Vein endothelial cell (primary cell): ENCODE data around the gene JAKMIP2.

- CAGE, long polyA plus RNA = no peak
Measured at GRCh38 chr5:143105443-143105967, 298.0 kb downstream of the NR3C1 start.

GRCh38 chr5:143150171-143150746, 253.2 kb downstream of the NR3C1 start:
- CAGE, long polyA plus RNA = no peak

DNA sequence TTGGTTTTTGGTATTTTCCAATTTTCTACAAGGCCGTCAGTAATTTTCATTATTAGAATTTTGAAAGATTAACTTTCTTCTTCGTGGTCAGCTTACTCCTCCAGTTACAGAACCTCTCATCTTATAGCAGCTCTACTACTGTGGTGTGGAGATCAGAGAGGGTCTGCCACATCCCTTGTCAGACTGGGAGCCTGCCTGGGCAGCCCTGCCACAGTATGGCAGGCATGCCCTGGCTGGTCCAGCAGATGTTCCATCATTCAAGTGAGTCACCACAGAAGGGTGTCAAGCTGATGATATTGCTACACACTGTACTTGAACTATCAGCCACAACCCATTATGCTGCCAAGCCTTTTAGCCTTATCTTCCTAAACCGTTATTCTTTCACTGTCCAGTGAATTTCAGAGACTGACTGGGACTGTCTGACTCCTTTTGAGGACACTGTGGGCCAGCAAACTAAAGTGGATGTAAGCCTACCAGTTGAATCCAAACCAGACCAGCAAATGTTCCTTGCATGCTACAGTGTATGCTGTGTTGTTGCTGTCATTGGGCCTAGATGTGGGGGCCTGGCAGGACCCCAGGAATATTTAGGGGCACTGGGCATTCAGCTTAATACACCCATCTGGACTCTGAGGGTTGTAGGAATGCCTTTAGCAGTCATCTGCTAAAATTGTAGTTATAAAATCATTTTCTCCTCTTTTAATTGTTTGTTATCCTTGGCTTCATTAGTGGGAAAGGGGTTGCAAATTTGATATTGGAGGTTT, 202.6 kb downstream of the NR3C1 start:
- CAGE, long polyA plus RNA = no peak

DNA sequence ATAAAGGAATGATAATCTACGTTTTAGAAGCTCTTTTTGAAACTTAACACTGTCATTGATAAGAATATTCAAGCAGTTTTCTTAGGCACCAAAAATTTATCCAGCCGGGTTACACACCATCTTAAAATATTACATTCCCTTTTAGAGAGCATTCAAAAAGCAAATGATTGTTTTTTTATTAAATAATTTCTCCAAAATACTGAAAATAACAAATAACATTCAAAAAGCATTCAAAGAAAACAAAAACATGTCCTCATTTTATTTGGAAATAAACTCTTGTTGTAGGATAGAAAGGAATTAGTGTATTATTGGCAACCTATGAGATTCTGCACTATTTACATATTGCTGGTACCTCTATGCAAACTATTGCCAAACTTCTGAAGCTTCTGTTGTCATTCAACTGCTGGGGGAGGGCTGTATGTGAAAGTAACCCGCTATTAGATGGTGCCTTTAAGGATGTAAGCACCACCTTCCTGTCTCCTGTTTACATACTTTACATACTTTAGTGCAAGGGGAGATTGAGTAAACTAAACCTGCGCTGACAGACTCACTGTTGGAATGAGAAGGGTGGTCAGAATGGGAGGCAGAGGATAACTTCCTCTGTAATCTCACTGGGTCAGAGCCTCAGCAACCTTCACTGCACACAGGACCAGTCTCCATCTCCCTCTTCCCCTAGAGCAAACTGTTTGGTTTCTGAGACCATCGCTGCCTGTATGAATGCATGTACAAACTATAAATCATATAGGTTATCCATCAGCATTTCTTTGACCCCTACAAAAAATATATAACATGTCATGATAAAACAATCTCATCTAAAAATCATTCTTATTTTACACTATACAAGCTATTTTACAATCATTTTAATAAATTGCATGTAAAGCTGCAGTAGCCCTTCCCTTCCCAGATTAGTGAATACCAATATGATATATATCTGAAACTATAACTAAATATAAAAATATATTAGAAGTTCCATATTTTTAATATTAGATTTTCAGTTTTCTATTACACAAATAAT, 123.8 kb downstream of the NR3C1 start:
- CAGE, long polyA plus RNA = no peak

DNA sequence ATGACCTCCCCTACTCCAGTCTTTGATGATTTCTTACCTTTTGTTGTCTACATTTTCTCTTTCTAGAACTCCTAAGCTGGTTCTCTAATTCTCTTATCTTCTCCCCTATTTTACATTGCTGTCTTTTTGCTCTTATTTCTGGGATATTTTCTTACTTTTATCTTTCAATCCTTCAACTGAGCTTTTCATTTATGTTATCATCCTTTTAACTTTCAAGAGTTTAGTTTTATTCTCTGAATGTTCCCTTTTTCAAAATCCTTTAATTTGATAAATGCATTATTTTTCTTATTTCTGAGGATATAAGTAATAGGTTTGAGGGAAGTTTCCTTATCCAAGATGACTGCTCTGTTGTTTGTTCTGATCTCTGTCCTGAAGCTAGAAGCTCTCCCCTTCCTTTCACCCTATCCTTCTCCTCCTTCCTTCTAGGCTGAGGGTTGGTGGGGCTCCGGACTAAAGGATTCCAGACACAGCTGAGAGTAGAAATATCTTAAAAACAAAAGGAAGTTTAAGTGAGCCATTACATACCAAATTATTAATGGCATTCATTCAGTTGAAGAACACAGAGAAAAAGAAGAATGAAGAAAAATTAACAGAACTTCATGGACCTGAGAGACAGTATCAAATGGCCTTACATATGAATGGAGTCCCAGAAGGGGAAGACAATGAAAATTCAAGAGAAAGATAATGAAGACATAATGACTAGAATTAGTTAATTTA, 64.0 kb downstream of the NR3C1 start:
- CAGE, long polyA plus RNA = no peak

- CAGE, long polyA plus RNA = no peak
Measured at GRCh38 chr5:143347831-143348180, 55.7 kb downstream of the NR3C1 start.

DNA sequence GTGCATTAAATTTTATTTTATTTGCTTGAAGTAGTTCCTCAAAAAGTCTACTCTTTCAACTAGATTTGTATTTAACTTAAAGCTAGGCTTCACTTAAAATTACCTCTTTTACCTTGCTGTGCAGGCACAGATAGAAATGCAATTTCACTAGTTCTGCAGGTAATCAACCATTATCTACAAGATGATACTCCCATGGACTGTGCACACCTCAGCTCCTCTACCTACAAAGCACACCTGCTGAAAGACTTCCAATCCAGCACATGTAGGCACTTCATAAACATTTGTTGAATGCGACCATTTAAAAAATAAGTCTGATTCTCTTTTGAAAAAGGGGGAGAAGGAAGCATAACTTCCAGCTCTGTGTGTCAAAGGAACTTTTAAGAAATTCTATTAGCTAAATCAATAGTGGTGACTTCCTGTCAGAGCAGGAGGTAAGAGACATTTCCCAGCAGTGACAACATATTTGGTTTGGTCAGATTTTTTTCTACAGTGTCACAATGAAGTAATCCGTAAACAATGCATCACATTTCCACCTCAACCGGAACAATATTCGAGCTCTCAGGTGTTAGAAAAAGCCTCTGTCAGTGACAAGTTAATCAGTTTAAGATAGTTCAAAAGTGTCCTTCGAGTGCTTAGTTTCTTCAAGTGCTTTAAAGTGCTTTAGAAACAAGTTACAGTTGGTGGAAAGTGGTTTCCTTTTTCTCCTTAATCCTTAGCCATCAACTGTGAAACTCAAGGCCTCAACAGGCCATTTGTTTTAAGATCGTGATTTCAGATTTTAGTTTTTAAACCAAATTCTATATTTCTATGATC, 182.2 kb upstream of the HMHB1 start:
- CAGE, long polyA plus RNA = no peak

- CAGE, long polyA plus RNA = no peak
Measured at GRCh38 chr5:145939254-145940060, 3.1 kb downstream of the SH3RF2 start.

- CAGE, long polyA plus RNA = no peak
Measured at GRCh38 chr5:145942137-145942602, 5.8 kb downstream of the SH3RF2 start.

DNA sequence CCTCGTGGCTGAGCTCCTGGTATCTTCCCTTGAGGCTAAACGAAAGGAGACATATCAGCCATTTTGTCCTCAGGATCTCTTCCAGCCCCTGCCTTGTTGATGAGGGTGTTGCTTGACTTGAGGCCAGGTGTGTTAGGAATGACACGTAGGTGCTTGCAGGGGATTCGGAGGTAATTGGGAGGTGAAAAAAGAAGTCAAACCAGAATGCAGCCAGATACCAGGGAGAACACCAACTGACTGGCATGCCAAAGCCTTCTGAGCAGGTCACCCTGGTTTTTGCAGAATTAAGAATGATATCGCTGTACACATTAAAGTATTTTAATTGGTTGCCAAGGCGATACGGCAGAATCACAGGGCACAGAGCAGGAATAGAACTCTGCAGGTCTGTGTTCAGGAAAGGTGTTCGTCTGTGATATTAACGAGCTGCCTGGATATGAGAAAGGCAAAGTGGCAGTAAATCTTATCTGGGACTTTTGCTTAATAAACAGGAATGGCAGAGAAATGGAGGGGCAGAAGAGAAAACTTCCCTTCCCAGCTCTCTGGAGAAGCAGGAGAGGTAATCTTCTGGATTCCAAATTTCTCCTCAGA, 12.7 kb downstream of the SH3RF2 start:
- CAGE, long polyA plus RNA = no peak

DNA sequence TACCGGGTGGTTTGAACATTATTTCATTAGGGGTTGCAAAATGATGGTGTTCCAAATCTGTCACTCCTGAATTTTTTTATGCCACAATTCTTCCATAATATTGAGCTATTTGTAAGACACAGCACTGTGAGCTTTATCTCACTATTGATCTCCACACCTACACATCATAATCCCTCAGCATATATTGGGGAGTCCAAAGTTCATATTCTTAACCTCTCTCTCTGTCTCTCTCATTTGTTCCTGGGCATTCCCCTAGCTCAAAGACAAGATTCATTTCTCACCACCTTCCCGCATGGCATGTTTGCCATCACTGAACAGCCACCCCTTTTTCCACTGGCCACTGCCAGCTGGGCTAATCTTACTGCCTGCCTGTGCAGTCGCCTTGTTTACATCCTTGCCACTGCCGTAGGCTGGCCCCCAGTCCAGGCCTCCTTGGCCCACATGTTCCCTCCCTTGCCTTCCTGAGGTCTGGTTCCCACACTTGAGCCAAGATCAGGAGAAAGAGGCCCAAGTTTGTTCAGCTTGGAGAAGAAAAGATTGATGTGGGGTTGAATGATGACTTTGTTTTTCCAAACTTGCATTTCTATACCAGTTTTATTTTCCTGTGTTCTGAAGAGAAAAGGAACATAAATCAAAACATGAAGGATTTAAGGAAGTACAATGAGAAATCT, 80.3 kb downstream of the PLAC8L1 start:
- CAGE, long polyA plus RNA = no peak

GRCh38 chr5:146047222-146047957, 58.0 kb downstream of the PLAC8L1 start:
- CAGE, long polyA plus RNA = no peak

GRCh38 chr5:146491187-146491551, 24.8 kb downstream of the GPR151 start:
- CAGE, long polyA plus RNA = no peak

- CAGE, long polyA plus RNA = no peak
Measured at GRCh38 chr5:147175454-147175999, 59.3 kb upstream of the STK32A start.

DNA sequence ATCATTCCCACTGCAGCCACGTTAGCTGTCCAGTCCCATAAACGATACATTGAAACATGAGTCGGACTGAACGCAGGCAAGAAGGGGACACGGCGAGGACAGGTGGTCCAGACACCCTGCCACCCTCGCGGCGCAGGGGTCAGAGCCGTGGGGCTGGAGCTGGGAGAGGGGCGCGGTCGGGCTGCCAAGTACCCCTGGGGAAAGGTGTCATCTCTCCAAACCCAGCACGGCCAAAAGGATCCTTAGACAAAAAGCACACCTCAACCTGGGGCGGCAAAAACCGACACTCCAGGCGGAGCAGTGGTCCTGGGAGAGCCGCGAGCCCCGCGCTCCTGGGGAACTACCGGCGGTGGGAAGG, 57.0 kb downstream of the DPYSL3 start:
- CAGE, long polyA plus RNA = no peak

- CAGE, long polyA plus RNA = no peak
Measured at GRCh38 chr5:147453819-147454482, 55.9 kb downstream of the DPYSL3 start.

GRCh38 chr5:147482406-147482657, 27.5 kb downstream of the DPYSL3 start:
- CAGE, long polyA plus RNA = no peak

DNA sequence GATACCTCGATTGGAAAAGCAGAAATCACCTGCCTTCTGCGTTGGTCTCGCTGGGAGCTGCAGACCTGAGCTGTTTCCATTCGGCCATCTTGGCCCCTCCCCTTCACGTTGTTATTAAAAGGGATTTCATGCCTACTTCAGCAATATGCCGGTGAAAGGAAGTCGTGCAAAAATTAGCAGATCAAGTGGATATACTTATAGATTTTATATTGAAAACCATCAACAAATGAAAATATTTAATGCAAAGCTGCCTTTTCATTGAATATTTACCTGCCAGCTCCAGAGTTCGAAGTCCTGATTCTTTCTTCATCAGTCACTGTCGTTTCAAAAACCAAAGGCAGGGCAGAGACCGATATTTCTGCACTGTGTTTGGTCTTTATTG, 123.1 kb downstream of the JAKMIP2 start:
- CAGE, long polyA plus RNA = no peak

GRCh38 chr5:147721640-147722041, 60.9 kb downstream of the JAKMIP2 start:
- CAGE, long polyA plus RNA = no peak

DNA sequence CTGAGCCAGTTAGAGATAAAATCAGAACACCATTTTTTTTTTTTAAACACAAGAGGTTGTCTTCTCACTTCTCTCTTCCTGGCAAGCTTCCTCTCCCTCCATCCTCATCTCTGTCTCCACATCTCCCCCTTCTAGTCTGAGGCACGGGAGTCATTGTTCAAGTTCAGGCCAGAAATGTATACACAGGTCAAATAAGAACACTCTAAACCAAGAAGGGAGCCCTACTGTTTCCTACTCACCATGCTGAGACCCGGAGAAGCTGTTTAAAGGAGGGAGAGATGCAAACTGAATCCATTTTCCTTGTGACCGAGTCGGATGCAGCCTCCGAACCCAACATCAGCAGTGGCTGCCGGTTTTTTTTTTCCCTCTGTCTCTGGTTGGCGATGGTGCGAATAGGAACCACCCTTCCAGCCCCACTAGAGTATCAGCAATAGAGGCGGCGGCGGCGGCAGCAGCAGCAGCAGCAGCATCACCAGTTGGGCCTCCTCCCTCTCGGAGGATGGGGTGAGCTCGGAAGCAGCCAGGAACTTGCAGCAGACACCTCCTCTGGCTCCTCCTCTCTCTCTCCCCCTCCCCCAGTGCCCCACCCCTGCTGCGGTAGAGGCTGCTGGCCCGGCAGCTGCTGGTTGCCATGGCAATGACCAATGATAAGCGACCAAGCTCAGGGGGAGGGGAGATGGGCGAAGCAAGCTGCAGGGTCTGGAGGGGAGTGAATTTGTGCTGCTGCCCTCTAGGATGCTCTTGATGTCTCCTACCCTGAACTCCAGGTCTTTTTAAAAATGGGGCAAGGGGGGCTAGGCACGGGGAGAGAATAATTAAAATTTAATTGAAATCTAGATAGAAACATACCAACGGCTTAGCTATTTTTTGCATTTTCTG, at the start of gene JAKMIP2:
Gene JAKMIP2 (minus strand): TSS at position 512 of the 879 bp plus-strand sequence.
- CAGE, long polyA plus RNA = no peak